Hepatocyte (in vitro differentiated cells and primary cell): ENCODE measurements around a stretch of chr1.

- RAMPAGE, long total RNA: no peak
- RRBS: no CpG with 5 or more reads among the region's 6 CpGs
These were observed 93.0 kb upstream of the SAMD11 start for GRCh38 chr1:830703-831106.

GRCh38 chr1:837677-838347 is 85.9 kb upstream of the SAMD11 start:
- RAMPAGE, long total RNA: no peak
- RRBS: no CpG with 5 or more reads among the region's 8 CpGs

DNA sequence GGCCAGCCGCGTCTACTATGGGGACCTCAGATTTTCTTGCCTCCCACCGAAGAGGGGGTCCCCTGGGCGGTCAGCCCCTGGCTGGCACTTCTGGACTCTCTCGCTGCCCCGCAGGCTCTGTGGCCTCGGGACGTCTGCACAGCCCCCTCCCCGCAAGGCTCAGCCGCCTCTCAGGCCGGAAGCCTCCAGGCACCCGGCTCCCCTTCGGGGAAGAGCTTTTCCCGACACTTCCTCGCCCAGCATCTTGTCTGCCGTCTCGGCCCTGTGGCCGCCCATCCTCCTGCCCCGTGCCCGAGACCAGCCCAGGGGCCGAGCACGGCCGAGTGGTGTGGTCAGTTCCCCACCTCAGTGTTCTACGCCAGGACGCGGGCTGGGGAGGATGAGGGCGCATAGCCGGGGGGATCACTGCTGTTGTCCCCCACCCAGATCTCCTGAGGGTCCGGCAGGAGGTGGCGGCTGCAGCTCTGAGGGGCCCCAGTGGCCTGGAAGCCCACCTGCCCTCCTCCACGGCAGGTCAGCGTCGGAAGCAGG is 17.1 kb downstream of the SAMD11 start:
- RAMPAGE, long total RNA: no peak
- RRBS: 2% methylated on average over 4 of the region's 33 CpGs

- RAMPAGE, long total RNA: no peak
- RRBS: 6% methylated on average over 6 of the region's 58 CpGs
These were observed 1.0 kb downstream of the KLHL17 start for GRCh38 chr1:961249-961952.

GRCh38 chr1:1021096-1021977 is 1.4 kb downstream of the AGRN start:
- RAMPAGE, long total RNA: no peak
- RRBS: 55% methylated on average over 2 of the region's 28 CpGs

- RAMPAGE, long total RNA: no peak
- RRBS: 80% methylated on average over 7 of the region's 17 CpGs
These were observed 5.3 kb downstream of the AGRN start for GRCh38 chr1:1025126-1025692.

- RAMPAGE, long total RNA: no peak
- RRBS: 98% methylated on average over 8 of the region's 48 CpGs
These were observed 26.6 kb downstream of the AGRN start for GRCh38 chr1:1046302-1047153.

- RAMPAGE, long total RNA: no peak
- RRBS: 0% methylated on average over 1 of the region's 14 CpGs
These were observed 15.3 kb downstream of the RNF223 start for GRCh38 chr1:1058814-1059142.

- RAMPAGE, long total RNA: no peak
- RRBS: 71% methylated on average over 6 of the region's 26 CpGs
These were observed 7.1 kb upstream of the C1orf159 start for GRCh38 chr1:1122883-1123542.

DNA sequence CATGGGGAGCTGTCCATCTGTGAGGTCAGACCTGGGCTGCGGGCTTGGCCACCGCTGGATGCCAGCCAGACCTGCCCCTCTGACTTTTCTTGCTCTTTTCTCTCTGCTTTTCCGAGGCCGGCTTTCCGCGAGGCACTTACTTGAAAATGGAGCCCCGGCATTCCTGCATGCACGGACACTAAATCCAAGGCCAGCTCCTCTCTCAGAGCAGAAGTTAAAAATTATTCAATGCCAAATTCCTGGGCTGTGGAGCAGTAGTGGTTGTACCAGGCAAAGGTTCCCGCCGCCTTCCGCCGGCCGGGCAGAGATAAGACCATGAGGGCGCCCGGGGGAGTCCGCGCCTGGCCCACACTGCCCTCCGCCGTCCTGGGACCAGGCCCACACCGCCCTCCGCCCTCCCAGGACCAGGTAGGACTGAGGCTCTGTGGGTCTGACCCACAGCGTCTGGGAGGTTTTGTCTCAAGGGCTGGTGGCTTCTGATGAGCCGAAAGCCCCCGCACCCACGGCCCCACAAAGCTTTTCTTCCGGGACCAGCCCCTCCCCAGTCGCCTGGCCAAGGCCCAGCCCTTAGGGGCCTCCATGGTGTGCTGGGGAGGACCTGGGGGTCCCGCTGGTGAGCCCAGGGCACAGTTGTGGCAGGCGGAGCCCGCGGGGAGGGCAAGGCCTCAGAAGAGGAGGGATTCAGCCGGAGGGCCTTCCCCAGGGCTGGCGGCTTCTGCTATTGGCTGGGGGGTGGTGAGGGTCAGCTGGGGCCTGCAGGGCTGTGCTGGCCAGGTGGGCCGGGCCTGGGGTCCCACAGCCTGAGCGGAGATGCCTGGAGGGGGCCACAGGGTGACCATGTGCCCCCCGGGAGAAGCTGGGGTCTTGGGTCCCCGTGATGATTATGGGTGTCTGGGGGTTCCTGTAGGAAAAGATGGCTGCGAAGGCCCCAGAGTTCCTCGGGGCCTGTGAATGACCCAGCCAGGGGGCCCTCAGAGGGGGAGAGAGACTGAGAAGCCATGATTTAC is 12.8 kb upstream of the C1orf159 start:
- RAMPAGE, long total RNA: no peak
- RRBS: 56% methylated on average over 5 of the region's 39 CpGs

DNA sequence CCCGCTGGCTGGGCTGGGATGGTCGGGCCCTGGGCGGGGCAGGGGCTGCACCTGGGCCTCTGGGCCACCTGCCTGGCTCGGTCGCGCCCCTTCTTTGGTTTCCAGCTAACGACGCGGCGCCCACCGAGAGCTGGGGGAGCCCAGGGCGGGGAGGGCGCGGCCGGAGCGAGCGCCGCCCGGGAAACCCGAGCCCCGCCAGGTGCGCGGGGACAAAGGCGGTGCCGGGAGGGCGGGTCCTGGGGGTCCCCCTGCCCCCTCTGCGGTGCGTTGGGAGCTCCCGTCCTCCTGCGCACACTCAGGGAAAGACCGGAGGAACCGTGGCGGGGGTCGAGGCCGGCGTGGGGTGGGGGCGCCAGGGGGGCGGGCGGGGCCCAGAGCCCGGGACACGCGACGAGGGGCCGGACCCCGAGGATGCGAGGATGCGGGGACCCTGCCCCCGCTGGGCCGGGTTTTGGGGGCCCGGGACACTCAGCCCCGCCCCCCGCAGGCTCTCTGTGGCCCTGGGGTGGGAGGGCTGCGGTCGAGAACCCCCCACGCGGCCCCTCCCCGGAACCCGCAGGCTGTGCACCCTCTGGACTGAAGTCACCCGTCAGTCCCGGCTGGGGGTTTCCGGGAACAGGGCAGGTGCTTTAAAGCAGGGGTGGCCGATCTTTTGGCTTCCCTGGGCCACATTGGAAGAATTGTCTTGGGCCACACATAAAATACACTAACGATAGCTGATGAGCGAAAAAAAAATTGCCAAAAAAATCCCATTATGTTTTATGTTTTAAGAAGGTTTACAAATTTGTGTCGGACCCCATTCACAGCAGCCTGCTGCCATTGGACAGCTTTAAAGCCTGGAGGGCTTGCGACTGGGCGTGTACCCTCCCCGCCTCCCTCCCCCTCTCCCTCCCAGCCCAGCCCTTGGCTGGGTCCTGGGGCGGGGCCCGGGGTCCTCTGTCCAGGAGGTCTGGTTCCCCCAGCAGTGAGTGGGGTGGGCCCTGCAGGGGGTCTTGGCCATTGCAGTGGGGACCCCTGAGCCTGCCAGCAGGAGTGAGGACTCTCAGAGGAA is 21.3 kb upstream of the C1orf159 start:
- RAMPAGE, long total RNA: no peak
- RRBS: 30% methylated on average over 34 of the region's 70 CpGs

- RAMPAGE, long total RNA: no peak
- RRBS: 77% methylated on average over 6 of the region's 15 CpGs
These were observed 23.5 kb upstream of the TTLL10 start for GRCh38 chr1:1150116-1150663.

DNA sequence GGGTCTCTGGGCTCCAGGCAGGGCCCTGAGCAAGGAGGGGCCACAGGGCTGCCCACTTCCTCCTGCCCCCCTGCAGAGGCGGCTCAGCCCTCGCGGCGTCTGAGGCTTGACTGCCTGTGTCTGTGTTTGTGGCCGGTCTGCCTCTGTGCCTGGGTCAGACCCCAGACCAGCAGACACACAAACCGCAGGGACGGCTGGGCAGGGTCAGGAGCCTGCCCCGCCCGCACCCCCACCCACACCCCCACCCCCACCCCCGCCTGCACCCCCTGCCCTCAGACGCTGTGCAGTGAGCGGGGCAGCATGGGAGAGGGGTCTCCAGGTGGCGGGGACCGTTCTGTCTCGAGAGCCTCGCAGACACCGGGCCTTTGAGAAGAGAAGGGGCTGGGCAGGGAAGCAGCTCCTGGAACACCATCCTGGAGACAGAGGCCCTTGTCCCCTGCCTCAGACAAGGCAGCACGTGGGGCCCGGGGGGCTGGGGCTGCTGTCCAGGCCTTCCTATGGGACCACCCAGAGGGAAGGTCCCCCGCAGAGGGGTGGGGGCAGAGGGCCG is 7.3 kb upstream of the TTLL10 start:
- RAMPAGE, long total RNA: no peak
- RRBS: 69% methylated on average over 3 of the region's 21 CpGs

DNA sequence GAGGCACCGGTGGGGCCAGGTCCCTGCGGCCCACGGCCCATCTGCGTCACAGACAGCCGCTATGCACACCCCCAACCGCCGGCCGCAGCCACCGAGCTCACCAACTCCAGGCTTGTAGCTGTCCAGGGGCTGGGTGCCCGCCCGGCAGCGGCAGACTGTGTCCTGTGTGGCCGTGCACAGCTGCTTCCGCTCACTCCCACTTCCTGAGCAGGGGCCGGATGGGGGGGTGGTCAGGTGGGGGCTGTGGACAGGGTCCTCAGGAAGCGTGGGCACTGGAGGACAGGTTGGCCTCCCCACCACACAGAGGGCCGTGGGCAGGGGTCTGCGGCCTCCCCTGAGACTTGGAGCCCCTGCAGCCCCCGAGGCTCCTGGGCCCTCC is 1.1 kb downstream of the TNFRSF4 start:
- RAMPAGE, long total RNA: no peak
- RRBS: 34% methylated on average over 14 of the region's 19 CpGs

- RAMPAGE, long total RNA: no peak
- RRBS: 93% methylated on average over 7 of the region's 31 CpGs
These were observed 7.7 kb upstream of the TNFRSF4 start for GRCh38 chr1:1221389-1222255.

DNA sequence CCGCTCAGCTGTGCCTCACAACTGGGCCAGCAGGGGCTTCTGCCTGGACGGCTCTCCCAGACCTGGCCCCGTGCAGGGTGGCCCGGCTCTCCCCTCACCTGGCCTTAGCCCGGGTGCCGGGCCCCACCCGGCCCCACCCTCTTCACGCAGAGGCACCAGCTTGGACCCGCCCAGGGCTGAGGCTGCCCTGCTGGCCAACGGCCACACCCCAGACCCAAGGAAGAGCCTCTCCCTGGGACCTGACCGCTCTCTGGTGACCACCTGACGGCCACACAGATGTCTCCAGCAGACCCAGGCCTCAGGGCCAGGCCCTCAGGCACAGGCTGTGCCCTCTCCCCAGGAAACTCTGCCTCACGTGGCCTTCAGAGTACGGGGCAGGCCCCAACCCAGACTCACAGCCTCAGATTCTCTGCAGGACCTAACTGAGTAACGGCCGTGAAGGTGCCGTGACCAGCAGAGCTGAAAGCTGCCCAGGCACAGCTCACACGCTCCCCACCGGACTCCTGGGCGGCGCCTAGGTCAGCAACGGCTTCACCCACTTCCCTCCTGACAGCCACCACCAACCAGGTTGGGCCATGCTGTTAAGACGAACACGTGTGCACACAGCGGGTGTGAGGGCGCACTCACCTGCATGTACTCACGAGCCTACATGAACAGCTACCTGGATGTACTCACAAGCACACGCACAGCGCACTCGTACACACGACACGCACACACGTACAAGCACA is 8.5 kb upstream of the TNFRSF4 start:
- RAMPAGE, long total RNA: no peak
- RRBS: no CpG with 5 or more reads among the region's 33 CpGs

DNA sequence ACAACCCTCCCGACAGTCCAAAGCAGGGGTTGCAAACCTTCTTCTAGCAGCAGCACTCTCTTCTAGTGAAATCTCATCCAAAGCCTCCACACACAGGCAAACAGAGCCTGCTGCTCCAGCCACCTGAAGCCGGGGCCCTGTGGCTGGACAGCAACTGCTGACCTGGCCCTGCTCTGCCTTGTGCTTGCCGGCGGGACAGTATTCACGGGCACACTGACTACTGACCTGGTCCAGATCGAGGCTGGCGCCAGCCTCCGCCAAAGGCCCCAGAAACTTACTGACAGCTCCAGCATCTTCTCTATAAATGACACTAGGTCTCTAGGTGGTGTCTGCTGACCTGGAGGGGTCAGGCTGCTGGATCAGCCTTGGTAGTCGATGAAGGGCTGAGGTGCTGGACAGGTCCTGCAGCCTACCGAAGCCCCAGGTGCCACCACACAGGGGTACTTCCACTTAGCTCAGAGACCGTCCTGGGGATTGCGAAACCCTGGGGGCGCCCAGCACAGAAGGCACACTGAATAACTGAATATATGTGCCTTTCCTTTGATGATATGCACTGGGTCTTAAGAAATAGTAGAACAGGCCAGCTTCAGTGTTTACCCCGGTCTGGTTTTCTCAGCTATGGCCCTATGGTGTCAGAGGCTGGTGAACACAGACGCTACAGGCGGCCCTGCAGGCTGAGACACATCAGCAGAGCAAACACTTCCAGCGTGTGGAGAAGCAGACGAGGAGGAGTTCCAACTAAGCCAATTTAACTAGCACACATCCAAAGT is 11.0 kb downstream of the UBE2J2 start:
- RAMPAGE, long total RNA: no peak
- RRBS: 94% methylated on average over 2 of the region's 18 CpGs

DNA sequence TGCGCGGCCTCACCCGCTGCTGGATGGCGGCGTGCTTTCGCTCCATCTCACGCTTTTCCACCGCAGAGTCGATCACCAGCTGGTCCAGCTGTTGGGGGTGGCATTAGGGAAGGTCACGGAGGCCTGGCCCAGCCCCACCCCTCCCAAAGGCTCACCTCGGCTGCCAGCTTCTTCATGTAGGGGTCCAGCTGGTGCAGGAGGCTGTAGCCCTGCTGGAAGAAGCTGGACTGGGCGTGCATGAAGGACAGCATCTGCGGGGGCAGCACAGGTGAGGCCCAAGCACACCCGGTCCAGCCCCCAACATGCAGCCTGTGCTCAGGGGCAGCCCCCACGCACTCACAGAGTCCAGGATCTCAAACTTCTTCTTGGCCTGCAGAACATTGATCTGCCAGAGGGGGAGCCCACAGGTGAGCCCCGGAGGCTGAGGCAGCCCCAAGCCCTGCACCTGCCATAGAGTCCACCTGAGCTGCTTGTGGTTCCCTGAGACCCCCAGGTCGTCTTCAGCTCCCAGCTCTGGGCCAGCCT is 7.8 kb downstream of the ACAP3 start:
- RAMPAGE, long total RNA: no peak
- RRBS: no CpG with 5 or more reads among the region's 17 CpGs

GRCh38 chr1:1308893-1309229 is 464 bp downstream of the PUSL1 start:
- RAMPAGE, long total RNA: no peak
- RRBS: 1% methylated on average over 37 of the region's 48 CpGs

DNA sequence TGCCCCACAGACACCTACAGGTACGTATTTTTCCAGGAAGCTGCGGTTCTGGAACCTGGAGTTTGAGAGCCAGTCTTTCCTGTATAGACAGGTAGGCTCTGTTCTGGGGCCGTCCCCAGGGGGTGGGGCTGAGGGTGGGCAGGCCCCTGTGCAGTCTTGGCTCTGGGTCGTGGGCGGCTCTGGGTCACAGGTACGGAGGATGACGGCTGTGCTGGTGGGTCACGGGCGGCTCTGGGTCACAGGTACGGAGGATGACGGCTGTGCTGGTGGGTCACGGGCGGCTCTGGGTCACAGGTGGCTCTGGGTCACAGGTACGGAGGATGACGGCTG is 2.2 kb downstream of the PUSL1 start:
- RAMPAGE, long total RNA: no peak
- RRBS: no CpG with 5 or more reads among the region's 15 CpGs